Fibroblast of villous mesenchyme (primary cell): ENCODE measurements around a stretch of chr1.

GRCh38 chr1:109864019-109864796 is 46.4 kb upstream of the CSF1 start:
- CAGE, long polyA plus RNA: no peak

GRCh38 chr1:109904475-109905024 is 6.1 kb upstream of the CSF1 start:
- CAGE, long polyA plus RNA: no peak

DNA sequence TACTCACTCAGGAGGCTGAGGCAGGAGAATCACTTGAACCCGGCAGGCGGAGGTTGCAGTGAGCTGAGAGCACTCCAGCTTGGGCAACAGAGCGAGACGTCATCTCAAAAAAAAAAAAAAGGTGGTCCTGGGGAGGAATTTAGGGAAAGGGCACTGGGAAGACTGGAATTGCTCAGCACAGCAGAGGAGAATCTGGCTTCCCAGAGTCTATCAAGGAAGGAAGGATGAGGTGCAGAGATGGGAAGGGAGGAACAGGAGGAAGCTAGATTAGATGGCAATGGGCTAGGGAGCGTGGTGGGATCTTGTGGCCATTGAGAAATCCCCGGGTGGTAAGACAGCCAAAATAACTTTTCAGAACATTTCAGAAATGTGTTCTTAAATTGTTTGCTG is 1.3 kb upstream of the AHCYL1 start:
- CAGE, long polyA plus RNA: no peak

- CAGE, long polyA plus RNA: no peak
These were observed 8.5 kb downstream of the STRIP1 start for GRCh38 chr1:110042787-110043443.

DNA sequence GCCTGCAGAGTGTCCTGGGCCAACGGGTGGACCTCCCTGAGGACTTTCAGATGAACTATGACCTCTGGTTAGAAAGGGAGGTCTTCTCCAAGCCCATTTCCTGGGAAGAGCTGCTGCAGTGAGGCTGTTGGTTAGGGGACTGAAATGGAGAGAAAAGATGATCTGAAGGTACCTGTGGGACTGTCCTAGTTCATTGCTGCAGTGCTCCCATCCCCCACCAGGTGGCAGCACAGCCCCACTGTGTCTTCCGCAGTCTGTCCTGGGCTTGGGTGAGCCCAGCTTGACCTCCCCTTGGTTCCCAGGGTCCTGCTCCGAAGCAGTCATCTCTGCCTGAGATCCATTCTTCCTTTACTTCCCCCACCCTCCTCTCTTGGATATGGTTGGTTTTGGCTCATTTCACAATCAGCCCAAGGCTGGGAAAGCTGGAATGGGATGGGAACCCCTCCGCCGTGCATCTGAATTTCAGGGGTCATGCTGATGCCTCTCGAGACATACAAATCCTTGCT is 16.6 kb downstream of the ALX3 start:
- CAGE, long polyA plus RNA: no peak

DNA sequence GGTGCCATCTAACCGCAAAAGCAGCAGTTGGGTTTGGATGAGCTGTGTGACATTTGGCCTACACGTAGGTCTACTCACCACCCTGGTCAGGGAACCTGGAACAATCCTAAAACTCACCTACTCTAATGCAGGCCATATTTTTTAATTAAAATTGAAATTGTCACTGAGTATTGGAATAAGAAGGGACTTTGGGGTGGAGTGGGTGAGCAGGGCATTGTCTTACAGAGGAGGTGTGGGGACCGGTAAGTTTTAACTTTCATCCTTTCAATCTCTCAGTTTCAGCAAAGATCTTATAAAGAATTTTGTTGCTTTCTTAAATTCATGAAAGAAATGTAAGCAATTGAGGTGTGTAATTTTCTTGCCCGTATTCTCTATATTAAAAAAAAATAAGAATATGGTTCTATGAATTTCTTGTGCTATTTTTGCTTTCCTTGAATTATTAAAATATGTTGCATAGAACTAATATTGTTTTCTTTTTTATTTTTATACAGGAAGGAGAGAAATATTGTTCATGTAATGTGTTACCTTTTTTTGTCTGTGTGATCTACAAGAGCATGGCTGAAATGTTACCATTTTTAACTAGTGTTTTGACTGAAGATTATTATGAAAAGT is 19.1 kb downstream of the SLC16A4 start:
- CAGE, long polyA plus RNA: no peak

DNA sequence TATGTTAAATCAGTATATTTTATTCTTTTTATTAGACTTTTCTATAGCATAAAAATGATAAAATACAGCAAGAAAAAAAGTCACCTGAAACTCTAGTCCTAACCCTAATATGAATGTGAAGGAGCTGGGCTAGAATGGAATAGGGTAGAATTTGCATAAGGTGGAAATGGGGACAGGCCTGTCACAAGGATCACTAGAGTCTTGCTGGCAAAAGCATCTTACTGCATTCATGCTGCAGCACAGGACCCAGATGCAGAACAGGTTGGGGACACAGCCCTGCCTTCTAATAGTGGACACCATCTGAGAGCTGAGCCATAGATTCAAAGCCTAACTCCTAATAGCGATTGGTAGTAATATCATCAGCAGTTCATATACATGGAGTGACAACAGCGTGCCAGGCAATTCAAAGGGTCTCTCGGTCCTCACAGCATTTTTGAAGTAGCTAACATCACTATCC is 6.2 kb upstream of the LAMTOR5 start:
- CAGE, long polyA plus RNA: no peak

DNA sequence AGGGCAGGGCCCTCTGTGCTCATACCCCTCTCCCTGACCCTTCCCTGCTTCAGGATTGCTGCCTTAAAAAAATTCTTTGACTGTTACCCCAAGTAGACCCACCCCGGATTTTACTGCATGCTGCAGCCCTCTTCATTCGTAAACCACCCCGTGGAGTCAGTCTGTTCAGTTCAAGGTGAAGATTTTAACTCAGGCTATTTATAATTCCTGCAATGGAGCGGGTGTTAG is 15.9 kb downstream of the PROK1 start:
- CAGE, long polyA plus RNA: no peak

DNA sequence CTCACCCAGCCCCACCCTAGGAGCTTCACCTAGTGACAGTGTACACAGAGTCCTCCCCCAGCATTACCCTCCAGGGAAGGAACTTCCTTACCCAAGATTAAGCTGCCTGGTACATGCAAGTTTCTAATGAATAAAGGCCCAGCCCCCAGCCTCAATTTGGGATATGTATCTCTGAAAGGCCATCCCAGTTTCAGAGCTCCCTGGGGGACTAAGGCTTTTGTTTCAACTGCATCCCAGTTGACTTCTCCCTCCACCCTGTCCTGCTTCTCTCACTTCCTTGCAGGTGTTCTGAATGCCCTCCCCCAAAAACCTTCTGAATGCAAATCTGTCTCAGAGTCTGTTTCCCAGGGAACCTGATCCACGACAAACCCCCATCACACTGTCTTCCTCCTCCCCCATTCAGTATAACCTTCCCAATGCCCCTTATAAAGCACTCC is 97.5 kb upstream of the KCNA3 start:
- CAGE, long polyA plus RNA: no peak

DNA sequence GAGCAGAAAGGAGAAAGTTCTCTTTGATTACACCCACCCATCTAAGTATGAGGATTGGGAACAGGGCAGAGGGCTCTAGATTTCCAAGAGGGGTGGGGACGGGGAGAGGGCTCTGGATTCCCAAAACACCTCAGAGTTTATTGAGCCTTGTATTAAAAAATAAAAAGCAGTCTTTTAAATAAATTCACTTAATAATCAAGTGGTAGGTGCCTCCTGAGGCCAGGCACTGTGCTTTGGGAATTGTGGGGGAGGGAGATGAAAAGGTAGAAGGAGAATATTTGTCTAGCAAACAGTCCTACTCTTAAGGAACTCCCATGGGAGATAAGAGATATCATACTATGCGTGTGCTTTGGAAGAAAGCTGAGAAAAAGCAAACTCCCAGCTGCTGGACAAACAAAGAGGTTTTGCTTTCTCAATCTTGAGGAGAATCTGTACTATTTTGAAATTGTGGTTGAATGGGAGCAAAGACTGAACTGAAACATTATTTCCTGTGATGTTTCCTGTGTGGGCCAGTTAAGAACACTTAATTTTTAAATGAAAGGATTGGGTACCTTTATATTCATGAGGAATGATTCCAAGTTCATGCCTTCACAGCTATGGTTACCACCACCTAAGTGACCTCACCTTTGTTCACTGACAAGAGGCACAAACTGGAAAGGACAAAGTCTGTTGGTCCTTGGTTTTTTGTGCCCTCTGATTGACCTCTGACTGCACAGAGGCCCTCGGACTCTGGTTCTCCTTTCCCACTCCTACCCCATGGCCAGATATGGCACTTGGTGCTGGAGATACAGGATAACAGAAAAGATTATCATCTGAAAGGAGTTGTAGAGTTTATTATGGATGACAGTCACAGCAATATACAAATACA is 1.4 kb downstream of the CD53 start:
- CAGE, long polyA plus RNA: no peak

GRCh38 chr1:110879896-110880445 is 7.0 kb downstream of the CD53 start:
- CAGE, long polyA plus RNA: no peak

DNA sequence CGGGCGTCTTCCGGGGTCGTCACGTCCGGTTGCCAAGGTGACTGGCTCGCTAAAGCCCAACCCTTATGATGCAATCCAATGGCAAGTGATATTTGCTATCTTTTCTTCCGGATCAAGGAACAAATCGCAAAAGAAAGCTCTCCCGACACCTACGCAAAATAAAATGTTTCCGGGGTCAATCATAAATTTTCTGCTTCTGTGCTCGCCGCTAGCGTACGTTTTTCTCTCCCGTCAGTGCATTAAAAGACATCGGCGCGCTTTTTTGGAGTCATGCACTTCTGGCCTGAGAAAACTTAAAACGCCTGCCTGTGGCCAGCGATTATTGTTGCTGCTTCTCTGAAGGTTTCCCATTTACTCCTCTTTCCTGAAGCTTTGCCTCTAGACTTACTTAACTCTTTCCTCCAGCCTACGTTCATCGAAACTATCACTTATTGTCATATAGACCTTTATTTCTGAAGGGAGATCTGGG is 441 bp upstream of the LRIF1 start:
- CAGE, long polyA plus RNA: no peak

GRCh38 chr1:111192909-111193810 is 7.3 kb downstream of the DENND2D start:
- CAGE, long polyA plus RNA: no peak

DNA sequence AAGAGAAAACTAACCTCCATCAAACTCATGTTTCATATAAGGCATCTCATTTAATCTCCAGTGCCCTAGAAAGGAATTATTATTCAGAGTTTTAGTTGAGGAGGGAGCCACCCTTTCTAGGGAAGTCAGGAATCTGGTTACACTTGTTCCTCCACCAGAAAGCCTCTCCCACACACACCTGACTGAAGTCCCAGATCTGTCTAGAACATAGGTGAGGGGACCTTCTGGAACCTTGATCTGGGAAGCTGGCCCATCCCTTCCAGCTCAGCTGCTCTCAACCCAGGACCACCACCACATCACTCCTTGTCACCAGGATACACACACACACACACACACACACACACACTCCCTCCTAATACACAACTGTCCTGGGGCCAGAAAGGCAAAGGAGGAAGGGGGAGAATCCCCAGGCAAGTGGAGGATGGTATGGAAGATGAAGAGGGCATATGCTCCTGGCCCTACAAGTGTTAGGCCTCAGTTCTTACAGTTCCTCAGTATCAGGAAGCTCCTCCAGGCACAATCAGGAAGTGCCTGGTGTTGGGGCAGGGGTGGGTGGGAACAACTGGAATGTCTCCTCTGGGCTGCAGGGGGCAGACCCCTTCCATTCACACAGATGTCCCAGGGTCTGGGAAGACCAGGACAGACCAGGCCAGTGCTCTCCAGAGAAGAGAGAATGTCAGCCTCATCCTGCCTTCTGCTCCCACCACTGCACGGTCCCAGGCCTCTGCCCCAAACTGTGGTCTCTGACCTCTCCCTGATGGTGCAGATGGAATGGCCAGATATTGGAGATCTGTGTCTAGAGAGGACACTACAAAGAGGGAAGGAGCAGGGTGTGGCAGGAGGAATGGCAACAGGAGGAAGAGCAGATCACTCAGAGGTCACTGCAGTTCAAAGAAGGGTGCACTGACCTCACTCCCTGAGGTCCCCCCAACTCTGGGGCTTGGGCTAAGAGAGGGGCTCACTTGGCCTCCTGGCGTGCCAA is 2.2 kb upstream of the DENND2D start:
- CAGE, long polyA plus RNA: no peak

DNA sequence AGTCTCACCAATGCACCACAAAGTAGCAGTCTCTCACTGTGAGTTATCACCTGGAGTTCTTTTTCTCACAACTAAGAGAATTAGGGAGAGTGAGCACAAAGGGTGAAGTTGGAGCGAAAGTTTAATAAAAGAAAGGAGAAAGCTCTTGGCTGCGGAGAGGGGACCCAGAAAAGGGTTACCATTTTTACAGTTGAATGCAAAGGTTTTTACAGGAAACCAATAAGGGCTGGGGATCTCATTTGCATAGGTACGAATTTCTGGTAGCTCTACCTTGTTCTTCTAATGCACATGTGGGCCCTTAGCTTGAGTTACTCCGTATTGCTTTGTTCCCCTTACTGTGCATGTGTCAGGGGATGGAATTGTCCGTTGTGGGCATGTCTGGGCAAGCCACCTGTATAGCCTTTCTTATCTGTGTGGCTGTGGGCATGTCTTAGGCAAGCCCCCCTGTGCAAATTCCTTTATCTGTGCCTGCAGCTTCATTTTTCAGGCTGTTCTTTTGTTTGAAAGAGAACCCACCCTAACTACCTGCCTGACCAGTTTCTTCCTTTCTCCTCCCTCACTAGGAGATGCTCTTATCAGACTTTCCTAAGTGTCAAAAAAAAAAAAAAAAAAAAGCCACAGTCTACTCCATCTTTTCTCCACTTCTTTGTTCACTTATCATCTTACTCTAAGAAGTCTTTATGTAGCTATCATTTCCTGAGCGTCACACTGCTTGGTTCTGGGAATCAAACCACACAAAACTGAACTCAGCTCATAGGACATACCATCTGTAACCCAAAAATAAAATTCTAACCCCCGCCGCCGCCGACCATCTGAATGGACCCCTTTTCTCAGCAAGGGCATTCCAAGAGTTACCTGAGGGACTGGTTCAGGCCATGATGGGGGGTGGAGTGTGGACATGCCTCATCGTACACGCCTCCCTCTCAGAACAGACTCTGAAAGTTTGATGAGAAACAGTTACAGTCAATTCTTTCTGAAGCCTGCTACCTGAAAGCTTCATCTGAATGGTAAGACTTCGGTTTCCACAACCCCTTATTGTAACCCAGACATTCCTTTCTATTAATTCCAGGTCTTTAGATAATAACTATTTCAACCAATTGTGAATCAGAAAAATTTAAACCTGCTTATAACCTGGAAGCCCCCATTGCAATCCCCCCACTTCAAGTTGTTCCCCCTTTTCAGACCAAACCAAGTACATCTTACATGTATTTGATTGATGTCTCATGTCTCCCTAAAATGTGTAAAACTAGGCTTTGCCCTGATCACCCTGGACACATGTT is 12.8 kb upstream of the CHI3L2 start:
- CAGE, long polyA plus RNA: no peak

DNA sequence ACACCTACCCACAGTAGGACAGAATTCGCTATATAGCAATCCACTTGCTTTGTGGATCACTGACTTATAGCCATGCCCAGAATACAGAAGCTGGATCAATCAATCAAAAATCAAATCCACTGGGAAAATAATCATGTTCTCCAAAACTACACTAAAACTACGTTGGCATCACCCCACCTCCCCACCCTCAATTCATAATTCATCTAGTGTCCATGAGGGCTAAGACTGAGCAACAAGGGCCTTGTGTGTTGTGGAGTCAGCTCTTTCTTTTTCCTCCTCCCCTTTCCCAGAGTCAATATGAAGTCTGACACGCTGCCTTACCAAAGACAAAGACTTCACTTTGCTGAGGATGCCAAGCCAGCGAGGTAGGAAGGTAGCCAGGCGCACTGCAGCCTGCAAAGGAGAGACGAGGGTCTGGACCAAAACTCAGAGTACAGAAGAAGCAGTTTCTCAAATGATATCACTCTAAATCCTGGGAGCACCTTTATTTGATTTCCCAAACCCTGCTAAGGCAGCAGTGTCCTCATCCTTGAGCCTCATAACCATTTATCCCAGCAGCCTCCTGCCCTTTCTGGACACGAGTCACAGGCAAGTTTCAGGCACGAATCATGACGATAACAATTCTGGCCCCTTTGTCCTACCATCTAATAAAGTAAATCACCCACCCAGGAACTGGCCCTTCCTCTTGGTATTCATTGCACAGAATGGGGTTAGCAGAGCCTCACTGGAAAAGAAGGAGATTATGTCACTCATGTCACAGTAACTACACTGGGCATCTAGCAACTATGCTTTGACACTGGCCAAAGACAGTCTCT is 5.8 kb downstream of the WDR77 start:
- CAGE, long polyA plus RNA: no peak

DNA sequence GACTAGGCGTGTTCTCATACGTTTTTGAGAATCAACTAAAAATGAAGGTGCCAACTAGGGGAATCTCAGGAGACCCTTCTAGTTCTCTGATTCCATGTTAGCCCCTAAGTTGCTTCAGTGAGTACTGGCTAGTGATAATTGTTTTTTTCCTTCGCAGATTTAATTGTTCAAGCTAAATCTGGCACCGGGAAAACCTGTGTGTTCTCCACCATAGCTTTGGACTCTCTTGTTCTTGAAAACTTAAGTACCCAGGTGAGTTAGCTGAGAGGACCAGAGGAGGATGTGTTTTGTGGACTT is 736 bp downstream of the DDX20 start:
- CAGE, long polyA plus RNA: no peak

DNA sequence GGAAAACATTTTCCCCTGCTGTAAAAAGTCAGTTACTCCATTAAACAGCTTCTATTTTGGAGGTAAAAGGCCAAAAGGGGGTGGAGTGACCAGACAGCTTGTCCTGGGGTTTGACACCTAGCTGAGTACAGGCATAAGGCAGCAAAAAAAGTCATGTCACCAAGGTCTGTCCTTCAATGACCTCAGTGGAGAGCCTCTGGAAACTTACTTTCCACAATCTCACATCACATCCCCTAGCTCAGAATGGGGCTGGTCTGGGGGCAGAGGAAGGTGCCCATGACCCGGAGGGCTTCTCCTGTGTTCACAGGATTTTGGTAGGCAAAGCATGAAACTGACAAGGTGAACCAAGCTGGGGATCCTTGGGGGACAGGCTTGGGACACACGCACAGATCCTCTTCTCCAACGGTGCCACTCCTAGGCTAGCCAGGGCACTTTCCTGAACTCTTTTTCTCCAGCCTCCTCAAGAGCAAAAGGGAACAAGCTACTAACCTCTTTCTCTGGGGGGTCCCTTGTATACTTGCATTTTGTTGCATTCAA is 1.5 kb downstream of the KCND3 start:
- CAGE, long polyA plus RNA: no peak

GRCh38 chr1:112358625-112359233 is 37.3 kb upstream of the CTTNBP2NL start:
- CAGE, long polyA plus RNA: no peak

DNA sequence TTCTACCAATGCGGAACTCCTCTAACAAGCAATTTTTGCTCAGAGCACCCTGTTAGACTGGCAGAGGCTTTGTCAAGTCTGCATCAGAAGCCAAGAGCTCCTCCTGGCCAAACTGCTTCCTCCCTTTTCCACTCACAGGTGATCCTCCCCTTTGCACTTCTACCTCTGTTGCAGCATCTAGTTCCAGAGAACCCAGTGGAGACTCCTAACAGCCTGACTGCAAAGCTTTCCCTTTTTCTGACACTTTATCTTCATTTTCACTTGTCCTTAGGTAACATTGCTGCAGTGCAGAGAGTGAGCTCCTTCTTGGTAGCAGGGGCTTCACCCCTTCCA is 34.9 kb upstream of the CTTNBP2NL start:
- CAGE, long polyA plus RNA: no peak